Spleen (tissue), 7 donors: ENCODE measurements around a stretch of chr2.

DNA sequence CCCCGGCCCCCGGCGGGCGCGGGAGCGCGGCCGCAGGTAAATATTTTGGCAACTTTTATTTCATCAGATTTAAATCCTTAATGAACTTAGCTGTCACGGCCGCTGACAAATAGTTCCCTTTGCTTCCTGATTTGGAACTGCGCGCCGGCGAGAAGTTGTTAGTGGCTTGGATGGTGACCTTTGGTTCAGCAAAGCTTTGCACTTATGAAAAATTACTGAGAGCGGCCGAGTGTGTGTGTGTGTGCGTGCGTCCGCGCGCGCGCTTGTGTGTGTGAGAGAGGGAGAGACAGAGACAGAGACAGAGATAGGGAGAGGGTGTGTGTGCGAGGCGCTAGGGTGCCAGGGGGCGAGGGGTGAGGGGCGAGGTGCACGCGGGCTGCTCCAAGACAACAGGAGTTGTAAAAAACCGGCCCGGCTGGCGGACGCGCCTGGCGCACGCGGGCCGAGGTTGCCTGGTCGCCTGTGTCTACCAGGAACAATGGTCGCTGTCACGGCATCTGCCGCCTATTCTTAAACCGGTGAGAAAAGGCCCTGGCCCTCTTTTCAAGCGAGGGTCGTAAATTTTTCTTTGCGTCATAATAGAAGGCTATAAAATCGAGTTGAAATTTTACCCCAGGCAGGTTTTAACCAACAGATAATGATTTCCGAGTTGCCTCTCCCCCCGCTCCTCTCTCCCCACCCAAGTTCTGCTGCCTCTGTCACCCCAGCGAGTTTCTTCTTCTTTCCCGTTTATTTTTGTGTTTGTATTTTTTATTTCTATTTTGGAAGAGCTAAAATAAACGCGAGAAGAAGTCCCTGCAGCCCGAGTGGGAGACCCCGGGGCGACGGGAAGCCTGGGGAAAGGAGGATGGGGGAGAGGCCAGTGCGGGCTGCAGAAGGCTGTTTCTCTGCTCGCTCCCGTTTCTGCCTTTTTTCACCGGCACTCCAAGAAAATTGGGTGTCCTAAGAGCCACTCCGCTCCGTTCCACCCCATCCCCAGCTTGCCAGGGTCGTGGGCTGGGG, 611 bp downstream of the HOXD3 start:
- PRO-cap, 4 experiments: no peak in any of the 4 experiments
- RAMPAGE, long total RNA, 4 experiments: no peak in any of the 4 experiments

DNA sequence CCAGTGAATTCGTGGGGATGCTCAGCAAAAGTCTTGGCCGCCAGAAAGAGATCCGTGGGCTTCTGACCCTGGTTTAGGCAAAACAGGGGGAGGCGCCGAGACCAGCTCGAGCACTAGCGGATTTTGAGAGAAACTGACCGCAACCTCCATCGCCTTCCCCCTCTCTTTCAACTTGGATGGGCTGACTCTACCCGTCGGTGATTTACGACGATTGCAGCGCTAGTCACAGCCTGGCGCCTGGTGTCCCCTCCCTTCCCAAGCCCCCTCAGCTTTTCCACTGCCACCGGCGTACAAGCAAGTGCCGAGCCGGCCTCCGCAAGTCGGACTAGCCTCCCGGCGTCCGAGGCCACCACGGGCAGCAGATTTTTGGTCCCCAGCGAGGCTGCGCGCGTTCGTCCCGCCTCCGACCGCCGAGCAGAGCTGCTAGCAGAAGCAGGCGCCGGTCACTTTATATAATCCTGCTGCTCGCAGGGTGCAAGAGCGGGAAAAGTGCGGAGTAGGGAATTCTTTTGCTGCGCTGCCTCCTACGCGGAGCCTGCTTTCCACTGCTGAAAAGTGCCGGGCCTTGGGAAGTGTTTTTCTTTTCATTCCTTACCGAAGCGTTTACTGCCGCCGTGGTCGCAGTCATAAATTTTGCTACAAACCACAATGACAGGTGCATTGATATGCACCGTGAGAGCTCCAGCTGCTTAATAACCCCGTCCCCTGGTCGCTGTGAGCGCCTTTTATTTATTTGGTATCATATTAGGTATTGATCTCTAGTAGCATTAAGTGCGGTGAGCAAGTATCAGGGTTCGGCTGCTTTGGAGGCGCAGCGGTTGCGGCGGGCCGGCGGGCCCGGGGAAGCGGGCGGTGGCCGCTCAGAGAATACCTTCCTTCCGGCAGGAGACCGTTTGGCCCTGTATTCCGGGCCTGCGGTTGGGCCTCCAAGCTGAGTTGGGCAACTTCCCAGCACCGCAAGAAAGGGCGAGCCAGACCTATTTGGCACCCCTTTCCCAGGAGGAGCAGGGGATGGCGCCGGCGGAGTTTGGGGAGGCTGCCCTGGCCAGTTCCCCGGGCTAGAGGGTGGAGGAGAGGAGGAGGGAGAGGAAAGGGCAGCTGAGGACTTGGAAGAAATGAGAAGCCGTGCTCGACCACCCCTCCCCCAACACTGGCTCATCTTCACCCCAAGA, 7.9 kb downstream of the HOXD3 start:
- PRO-cap, 4 experiments: no peak in any of the 4 experiments
- RAMPAGE, long total RNA, 4 experiments: no peak in any of the 4 experiments

DNA sequence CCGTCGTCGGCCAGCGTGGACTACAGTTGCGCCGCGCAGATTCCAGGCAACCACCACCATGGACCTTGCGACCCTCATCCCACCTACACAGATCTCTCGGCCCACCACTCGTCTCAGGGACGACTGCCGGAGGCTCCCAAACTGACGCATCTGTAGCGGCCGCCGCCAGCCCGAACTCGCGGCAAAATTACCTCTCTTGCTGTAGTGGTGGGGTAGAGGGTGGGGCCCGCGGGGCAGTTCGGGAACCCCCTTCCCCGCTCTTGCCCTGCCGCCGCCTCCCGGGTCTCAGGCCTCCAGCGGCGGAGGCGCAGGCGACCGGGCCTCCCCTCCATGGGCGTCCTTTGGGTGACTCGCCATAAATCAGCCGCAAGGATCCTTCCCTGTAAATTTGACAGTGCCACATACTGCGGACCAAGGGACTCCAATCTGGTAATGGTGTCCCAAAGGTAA, 15.0 kb downstream of the HOXD3 start:
- PRO-cap, 4 experiments: no peak in any of the 4 experiments
- RAMPAGE, long total RNA, 4 experiments: no peak in any of the 4 experiments

GRCh38 chr2:177151129-177151658, 61.4 kb upstream of the HNRNPA3 start:
- PRO-cap, 4 experiments: no peak in any of the 4 experiments
- RAMPAGE, long total RNA, 4 experiments: no peak in any of the 4 experiments

- PRO-cap, 4 experiments: no peak in any of the 4 experiments
- RAMPAGE, long total RNA, 4 experiments: no peak in any of the 4 experiments
These were observed 38.2 kb upstream of the HNRNPA3 start for GRCh38 chr2:177174360-177174796.

DNA sequence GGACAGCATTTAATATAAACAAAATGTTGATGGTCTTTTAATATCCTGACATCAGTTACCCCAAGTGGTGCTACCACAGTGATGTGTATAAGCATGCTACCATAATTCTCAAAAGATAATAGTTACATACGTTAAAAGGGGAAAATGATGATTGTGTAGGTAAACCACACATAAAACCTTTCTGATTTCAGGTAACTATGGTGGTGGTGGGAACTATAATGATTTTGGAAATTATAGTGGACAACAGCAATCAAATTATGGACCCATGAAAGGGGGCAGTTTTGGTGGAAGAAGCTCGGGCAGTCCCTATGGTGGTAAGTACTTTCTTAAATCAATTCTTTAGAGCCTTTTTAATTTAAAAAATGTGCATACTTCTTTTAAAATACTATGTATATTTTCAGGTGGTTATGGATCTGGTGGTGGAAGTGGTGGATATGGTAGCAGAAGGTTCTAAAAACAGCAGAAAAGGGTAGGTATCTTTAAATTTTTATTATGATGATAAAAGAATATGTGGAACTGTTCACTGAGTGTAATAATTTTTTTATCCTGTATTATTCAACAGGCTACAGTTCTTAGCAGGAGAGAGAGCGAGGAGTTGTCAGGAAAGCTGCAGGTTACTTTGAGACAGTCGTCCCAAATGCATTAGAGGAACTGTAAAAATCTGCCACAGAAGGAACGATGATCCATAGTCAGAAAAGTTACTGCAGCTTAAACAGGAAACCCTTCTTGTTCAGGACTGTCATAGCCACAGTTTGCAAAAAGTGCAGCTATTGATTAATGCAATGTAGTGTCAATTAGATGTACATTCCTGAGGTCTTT, 6.5 kb downstream of the HNRNPA3 start:
- PRO-cap, 4 experiments: no peak in any of the 4 experiments
- RAMPAGE, long total RNA, 4 experiments: no peak in any of the 4 experiments

DNA sequence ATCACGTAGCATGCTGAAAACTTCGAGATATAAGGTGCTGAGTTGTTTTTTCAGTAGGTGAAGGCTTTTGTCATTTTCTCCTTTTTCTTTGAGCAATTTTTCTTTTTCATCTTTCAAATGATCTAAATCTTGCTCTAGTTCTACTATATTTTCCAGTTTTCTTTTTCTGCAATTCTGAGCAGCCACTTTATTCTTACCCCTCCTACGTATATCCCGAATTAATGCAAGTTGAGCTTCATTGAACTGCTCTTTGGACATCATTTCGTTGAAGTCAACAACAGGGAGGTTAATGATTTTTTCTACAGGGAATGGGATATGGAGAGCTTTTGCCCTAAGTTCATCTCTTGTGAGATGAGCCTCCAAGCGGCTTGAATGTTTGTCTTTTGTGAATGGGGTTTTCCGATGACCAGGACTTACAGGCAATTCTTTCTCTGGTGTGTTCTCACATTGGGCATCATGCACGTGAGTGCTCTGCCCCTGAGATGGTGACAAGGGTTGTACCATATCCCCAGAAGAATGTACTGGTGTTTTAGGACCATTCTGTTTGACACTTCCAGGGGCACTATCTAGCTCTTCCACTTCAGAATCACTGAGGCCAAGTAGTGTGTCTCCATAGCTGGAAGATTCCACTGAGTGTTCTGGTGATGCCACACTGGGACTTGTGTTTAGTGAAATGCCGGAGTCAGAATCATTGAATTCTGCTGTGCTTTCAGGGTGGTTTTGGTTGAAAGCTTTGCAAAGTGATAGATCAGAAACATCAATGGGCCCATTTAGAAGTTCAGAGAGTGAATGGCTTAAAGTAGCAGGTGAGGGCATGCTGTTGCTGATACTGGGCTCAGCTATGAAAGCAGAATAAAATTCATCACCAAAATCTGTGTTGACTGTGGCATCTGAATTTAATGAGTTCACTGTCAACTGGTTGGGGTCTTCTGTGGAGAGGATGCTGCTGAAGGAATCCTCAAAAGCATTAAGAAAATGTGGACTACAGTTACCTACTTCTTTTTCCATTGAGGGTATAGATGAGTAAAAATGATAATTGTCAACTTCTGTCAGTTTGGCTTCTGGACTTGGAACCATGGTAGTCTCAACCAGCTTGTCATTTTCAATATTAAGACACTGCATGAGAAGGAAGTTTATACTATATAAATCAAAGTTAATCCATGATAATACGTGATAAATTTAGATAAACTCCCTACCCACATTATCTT, 18.7 kb downstream of the HNRNPA3 start:
- PRO-cap, 4 experiments: no peak in any of the 4 experiments
- RAMPAGE, long total RNA, 4 experiments: no peak in any of the 4 experiments

GRCh38 chr2:177232828-177233804, 20.5 kb downstream of the HNRNPA3 start:
- PRO-cap, 4 experiments: no peak in any of the 4 experiments
- RAMPAGE, long total RNA, 4 experiments: no peak in any of the 4 experiments

DNA sequence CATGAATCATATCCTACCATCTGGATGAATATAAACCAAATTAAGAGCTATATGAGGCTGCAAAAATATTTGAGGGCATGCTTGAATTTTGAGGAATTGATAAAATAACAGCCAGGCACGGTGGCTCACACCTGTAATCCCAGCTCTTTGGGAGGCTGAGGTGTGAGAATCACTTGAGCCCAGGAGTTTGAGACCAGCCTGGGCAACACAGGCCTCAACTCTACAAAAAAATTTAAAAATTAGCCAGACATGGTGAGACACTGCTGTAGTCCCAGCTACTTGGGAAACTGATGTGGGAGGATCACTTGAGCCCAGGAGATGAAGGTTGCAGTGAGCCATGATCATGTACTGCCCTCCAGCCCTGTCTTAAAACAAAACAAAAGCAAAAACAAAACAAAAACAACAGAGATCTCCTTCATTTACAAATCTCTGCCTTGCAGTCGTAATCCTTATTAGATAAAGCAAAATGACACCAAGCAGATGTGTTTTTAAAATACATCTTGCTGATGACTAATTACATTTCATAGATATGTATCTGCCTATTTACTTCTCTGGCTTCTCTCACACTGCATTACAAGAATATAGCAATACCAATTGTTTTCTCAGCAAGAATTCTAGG, 23.0 kb downstream of the NFE2L2 start:
- PRO-cap, 4 experiments: no peak in any of the 4 experiments
- RAMPAGE, long total RNA, 4 experiments: no peak in any of the 4 experiments

DNA sequence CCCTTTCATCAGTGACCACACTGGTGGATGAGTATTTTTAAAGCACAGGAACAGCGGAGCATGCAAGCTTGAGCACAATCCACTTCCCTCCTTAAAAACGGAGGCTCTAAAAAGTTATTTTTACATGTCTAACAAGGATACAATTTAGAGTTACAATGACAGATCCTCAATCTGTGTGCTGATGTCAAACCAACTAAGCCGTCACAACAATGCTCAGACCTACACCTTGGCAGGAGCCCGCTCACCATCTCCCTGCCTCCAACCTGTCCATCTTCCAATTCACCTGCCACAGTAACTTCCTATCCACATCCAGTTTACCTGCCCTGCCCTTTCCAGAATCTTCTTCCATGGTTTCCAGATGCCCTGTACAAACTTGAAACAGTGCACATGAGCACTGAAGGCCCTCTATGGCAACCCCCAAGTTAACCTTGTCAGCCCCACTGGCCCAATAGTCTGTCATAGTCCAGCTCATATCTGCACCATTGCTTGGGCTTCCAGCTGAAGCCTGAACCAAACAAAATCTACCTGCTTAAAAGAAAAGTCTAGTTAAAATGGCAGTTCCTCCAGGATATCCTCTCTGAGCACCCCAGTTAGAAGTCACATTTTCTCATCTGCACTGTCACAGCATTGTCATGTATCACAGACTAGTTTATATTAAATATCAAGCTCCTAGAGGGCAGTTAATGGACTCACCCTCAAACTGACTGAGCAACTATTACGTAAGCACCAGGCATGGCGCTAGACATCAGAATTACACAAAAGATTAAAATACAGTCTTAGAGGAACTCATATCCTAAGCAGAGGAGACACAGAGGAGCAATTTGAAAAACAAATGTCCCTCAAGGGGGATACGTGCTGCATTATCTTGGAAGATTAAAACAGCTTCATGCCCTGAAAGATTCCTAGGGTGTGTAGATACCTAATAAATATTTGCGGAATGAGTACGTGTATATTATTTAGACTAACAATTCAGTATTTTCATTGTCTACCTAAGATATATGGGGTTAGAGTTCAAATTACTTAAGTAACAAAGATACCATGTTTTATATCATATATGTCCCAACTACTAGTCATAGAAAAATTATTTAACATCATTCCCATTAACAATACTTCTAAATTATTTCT, 11.5 kb downstream of the NFE2L2 start:
- PRO-cap, 4 experiments: no peak in any of the 4 experiments
- RAMPAGE, long total RNA, 4 experiments: no peak in any of the 4 experiments

DNA sequence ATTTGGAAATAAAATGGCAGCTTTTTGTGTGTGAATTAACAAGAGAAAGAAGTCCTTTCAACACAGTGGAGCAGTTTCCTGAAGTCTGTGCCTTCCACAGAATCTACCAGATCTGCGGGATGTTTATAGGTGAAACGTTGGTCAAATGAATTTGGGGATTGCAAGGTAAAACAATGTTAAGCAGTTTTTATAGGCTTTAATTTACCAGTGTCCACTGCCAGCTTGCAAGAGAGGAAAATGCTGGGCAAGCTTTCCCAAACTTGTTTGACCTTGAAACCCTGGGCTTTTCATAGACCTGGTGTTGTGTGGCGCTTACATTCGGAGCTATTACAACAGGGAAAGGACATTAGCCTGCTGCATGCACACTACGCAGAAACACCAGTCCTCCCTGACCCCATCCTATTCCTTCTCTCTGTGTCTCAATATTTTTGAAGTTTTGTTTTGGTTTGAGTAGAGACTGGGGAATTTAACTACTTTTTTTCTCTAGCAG, 59.6 kb upstream of the AGPS start:
- PRO-cap, 4 experiments: no peak in any of the 4 experiments
- RAMPAGE, long total RNA, 4 experiments: no peak in any of the 4 experiments

- PRO-cap, 4 experiments: no peak in any of the 4 experiments
- RAMPAGE, long total RNA, 4 experiments: no peak in any of the 4 experiments
These were observed 20.5 kb upstream of the AGPS start for GRCh38 chr2:177371995-177372490.

DNA sequence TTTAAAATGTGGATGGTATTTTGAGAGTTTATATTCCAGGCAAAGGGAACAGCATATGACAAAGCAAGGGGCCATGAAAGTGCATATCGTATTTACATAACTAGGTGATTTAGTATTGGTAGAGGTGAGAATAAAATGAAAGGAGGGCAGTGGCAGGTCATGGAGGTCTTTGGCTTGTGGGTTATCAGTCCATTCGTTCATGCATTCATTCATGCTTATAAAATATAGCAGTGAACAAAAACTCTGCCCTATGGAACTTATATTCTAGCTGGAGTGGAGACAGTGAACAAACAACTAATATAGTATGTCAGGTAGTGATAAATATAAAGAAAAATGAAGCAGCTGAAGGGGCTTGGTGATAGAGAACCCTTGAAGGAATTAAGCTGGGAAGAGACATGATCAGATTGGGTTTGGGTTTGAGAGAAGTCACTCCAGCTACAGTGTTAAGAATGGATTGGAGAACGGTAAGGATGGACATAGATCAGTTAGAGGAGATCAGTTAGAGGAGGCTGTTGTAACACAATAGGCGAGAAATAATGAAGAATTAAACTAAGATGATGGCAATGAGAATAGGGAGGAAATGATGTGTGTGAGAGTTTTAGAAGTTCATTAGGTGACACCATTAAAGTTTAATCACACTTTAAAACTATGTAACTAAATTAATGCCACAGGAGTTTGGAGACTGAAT, 3.7 kb downstream of the AGPS start:
- PRO-cap, 4 experiments: no peak in any of the 4 experiments
- RAMPAGE, long total RNA, 4 experiments: start-site peak on the plus strand in 1 of 4 experiments, centred at position 234 of the sequence, 9 reads per replicate

- PRO-cap, 4 experiments: no peak in any of the 4 experiments
- RAMPAGE, long total RNA, 4 experiments: no peak in any of the 4 experiments
These were observed 72.0 kb downstream of the PRKRA start for GRCh38 chr2:178378874-178379480.

GRCh38 chr2:178414382-178415351, 36.3 kb downstream of the PRKRA start:
- PRO-cap, 4 experiments: peak in 4 of 4 experiments; most common plus-strand start chr2:178414909 (in 1); most common minus-strand start chr2:178414730 (in 3)
- RAMPAGE, long total RNA, 4 experiments: no peak in any of the 4 experiments

DNA sequence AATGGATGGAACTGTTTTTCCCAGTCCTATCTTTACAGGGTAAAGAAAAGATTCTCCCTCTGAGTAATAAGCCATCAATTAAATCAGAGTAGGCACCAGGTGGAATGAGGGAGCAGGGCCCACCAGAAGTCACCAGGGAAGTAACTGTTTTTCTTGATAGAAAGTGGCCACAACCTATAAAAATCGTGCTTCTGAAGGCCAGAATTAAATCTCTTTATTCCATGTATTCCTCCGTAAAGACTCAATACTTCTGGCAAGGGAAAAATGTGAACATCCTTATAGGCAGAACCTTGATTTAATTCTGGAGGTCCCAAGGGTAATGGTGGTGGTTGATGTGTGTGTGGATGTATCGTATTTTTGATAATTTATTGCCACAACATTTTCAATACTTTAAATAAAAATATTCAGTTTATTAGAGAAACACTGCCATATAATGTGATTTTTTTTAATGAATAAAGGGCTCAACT, 667 bp downstream of the FKBP7 start:
- PRO-cap, 4 experiments: no peak in any of the 4 experiments
- RAMPAGE, long total RNA, 4 experiments: no peak in any of the 4 experiments

GRCh38 chr2:178495476-178495911, 15.2 kb downstream of the PLEKHA3 start:
- PRO-cap, 4 experiments: no peak in any of the 4 experiments
- RAMPAGE, long total RNA, 4 experiments: no peak in any of the 4 experiments

DNA sequence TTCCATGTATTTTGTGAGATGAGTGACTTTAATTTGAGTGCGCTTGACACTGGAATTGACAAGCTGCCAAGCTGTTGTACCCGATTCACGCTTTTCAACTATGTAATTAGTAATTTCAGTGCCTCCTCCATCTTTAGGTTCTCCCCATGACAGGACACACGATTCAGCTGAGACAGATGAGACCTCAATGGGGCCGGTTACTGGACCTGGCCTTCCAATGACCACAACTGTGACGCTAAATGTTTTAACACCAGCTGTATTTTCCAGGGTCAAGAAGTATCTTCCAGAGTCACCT, 67.2 kb downstream of the PLEKHA3 start:
- PRO-cap, 4 experiments: no peak in any of the 4 experiments
- RAMPAGE, long total RNA, 4 experiments: no peak in any of the 4 experiments

- PRO-cap, 4 experiments: no peak in any of the 4 experiments
- RAMPAGE, long total RNA, 4 experiments: no peak in any of the 4 experiments
These were observed 77.7 kb downstream of the PLEKHA3 start for GRCh38 chr2:178557682-178558694.

DNA sequence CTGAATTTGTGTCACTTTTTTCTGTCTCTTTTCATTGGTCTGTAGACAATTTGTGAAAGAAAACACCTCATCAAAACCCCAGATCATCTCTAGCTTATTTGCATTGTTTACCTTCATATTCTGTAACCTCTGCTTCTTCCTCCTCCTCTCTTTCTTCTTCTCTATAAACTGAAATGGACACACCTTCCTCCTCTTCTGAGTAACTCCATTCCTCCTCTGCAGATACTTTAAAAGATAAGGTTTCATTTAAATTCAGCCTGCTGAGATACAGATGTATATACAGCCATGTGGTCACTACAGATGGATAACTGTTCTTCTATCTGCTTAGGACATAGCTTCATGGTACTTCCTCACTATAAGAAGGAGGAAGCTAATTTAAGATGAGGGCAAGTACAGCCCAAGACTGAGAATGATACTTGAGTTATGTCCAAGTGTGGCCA, 119.2 kb downstream of the TTN start:
- PRO-cap, 4 experiments: no peak in any of the 4 experiments
- RAMPAGE, long total RNA, 4 experiments: no peak in any of the 4 experiments